Temporal lobe (tissue), 2 donors: ENCODE measurements around the genes SMARCC2, RNF41, CS and BAZ2A.

- RAMPAGE, long total RNA = no peak
Measured at GRCh38 chr12:56188508-56189033, 712 bp downstream of the SMARCC2 start.

DNA sequence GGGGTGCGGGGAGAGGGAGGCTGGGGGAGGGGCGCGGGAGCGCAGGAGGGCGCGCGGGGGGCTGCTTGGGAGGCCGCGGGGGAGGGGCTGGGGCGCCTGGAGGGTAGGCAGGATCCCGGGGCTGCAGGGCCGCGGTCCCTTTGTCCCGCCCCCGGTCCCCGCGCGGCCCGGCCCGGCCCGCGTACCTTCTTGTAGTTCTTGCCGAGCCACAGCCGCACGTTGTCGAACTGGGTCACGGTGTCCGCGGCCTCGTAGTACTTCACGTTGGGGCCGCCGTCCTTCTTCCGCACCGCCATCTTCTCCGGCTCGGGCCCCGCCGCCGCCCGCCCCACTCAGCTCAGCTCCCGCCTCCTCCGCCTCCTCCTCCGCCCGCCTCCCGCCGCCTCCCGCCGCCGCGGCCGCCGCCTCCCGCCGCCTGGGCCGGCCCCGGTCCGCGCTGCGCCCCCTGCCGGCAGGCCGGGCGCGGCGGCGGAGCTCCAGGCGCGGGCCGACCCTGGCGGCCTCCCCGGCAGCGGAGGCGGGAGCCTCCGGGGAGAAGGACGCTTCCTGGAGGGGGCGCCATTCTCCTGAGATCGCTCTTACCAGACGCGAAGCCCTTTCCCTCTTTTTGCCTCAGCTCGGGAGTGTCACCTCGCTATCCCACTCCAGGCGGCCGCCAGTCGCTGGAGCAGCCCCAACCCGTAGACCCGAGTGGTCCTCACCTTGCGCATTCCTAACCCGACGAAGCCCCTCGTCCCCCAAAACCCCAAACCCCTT, at the start of gene SMARCC2:
TSS of gene SMARCC2 (minus strand) at position 318 of the 756 bp plus-strand sequence.
- RAMPAGE, long total RNA = start-site peak on the minus strand centred at position 321 of the sequence, 38 bp wide, 471 and 190 reads in 2 replicates

DNA sequence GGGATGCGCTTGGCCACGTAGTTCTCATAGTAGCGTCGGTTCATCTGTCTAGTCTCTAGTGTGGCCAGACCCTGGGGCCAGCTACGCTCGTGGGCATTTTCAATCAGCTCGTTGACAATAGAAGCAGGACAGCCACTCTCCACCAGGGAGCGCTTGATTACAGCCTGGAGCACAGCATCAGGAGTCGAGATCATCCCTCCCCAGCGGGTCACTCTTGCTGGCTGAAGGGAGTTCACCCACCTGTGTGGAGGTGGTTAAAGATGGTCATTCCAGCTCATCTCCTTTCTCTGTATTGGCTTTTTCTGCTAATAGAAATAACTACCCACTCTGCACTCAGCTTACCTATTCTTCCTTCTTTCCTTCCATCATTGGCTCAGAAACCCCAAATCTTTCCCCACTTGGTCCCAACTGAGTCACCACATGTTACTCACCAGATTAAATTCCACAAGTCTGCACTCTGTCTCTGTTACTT, 15.1 kb downstream of the RNF41 start:
- RAMPAGE, long total RNA = no peak

DNA sequence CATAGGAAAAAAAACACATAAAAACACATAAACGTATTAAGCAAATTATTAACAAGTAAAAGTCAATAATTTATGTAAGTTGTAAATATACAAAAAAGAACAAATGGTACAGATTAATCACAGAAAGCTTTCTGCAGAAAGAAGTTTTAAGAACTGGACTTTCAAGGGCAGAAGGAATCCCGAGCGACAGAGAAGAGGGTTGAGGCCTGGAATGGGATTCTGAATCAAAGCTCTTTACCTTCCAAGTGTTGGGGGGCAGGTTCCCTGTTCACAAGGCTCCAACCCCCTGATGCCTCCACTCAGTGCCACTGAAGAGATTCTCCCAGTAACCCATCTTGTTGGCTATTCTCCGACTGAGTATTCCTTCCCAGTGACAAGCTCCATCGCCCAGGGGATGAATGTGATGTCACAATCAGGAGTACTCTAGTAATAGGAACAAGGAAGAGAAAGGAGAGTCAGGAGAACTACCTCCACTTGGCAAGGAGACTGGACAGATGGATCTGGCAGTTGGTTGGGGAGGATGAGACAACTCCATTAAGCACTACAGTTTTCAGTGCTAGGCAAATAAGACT, 5.4 kb downstream of the RNF41 start:
- RAMPAGE, long total RNA = no peak

DNA sequence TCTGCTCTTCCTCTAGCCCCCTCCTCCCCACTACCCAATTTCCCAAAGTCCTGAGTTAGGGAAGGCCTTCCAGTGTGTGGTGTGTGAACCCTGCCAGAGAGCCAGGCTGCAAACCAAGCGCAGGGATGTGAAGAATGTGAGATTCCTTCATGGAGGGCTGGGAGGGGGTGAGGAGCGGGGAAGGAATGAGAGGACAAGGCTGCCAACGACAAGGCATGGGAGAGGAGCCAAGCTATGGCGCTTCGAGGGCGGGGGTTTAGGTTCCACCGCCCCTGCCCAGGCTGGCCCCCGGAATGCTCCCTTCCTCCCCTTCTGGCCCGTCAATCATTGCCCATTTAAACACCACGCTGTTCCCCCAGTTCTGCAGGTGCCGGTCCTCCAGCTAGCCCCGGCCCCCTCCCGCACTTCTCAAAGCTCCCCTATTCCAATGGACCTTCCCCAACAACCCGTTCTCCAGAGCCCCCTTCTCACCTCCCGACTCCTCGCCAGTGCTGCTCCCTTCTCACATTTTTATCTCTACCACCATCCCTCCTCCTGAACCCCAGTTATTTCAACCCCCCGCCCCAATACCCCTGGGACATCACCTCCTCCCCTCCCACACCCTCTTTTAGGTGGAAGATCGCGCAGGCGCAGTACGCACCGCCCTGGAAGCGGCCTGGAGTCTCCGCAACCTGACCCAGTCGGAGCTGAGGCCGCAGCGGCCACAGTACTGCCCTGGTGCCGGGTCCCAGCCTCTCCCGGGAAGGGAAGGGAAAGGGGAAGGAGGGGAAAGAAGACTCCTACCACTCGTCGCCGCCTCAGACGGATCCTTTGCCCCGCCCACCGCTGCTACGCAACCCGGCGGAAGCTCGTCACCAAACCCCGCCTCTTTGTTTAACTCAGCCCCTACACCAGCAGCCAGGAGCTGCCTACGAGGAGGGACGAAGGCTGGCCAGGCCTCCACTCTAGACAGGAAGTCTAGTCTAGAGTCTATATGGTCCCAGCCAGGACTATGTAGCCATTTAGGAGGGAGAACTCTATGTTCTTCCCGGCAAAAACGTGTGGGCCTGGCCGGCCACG, at the start of gene RNF41:
TSS of gene RNF41 (minus strand) at position 803 of the 1,059 bp plus-strand sequence.
- RAMPAGE, long total RNA = start-site peak on the minus strand centred at position 781 of the sequence, 87 bp wide, 200 and 74 reads in 2 replicates

- RAMPAGE, long total RNA = no peak
Measured at GRCh38 chr12:56240944-56241816, 11.3 kb downstream of the SLC39A5 start.

- RAMPAGE, long total RNA = start-site peak on the minus strand at chr12:56300297-56300342, 160 and 27 reads in 2 replicates
Measured at GRCh38 chr12:56299753-56300454, at the start of gene CS. CS (minus strand) TSS chr12:56300330.

DNA sequence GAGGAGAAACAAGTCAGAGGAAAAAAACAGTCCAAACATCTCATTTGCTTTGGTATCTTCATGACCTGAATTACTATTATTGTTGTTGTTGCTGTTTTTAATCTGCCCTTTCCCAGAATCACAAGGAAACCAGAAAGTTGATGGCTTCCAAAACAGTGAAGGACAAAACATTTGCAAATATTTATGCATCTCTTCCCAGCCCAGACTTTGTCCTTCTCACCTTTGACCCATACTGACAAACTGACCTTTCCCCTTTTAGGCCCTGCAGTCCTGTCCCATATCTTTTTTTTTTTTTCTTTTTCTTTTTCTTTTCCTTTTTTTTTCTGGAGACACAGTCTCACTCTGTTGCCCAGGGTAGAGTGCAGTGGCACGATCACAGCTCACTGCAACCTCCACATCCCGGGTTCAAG, 1.9 kb upstream of the APOF start:
- RAMPAGE, long total RNA = no peak

- RAMPAGE, long total RNA = no peak
Measured at GRCh38 chr12:56424673-56425282, 24.4 kb downstream of the TIMELESS start.

DNA sequence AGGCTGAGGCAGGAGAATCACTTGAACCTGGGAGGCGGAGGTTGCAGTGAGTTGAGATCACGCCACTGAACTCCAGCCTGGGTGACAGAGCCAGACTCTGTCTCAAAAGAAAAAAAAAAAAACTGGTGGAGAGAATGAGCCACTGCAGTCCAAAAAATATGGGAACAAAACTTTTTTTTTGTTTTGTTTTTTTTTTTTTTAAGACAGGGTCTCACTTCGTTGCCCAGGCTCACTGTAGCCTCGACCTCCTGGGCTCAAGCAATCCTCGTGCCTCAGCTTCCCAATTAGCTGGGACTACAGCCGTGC, 3.7 kb upstream of the SPRYD4 start:
- RAMPAGE, long total RNA = no peak

DNA sequence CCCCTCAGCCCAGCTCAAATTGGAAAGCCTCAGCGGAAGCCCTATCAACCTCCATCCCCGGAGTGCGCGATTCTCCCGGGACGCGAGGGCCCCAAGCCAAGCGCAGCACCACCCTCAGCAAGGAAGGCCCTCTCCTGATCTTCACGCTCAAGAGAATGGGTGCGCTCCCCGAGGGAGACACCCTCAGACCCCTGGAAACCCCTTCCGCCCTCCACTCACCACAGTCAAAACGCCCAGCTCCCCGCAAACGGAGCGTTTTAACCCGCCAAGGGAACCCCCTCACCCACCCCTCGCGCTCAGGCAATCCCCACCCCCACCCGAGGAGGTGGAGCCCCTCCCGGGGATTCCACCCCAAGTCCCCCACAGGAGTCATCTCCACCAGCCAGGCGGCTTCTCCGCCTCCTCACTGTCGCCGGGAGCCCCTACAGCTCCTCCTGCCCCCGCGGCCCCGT, 645 bp downstream of the BAZ2A start:
- RAMPAGE, long total RNA = no peak

DNA sequence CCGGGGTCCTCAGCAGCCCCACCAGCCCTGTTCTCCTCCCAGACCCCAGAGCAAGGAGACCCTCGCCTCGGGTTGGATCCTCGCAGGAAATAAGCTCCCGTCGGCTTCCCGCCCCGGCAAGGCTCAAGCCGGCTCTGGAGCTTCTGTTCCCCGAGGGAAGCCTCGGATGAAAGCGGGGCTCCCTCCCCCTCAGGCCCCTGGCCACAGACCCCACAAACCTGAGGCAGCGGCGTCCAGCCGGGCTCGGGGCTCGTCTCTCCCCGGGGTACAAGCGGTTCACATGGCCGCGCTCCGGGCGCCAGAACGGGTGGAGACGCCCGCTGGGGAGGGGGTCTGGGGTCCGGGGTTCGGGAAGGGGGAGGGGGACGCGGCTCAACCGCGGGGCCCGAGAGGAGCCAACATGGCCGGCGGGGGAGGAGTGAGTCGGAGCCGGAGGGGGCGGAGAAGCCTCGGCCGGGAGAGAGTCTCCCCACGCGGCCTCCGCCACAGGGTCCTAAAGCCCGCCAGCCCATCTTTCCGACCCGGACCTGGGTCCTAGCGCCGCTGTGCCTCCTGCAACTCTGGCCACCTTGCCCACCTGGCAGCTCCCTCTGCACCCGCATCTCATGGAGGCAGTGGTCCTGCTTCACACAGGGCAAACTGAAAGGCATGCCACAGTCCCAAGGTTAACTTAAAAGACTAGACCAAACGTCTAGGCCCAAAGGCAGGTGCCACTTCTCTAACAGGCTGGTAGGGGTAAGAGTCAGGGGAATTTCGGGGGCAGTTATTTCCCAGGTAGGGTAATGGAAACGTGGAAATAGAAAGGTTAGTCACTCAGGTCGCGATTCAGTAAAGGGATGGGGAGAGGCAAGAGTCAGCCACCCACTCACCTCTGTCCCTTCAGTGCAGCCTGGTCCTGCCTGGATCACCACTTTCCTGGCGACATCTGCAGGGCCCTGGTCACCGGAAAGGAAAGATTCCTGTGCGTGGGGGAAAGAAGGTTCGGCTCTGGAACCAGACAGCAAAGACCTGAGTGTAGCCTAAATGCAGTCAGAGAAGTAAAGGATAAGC, at the start of gene BAZ2A:
TSS of gene BAZ2A (minus strand) at position 420 of the 1,050 bp plus-strand sequence.
- RAMPAGE, long total RNA = no peak

- RAMPAGE, long total RNA = no peak
Measured at GRCh38 chr12:56635821-56636277, 5.7 kb upstream of the BAZ2A start.

DNA sequence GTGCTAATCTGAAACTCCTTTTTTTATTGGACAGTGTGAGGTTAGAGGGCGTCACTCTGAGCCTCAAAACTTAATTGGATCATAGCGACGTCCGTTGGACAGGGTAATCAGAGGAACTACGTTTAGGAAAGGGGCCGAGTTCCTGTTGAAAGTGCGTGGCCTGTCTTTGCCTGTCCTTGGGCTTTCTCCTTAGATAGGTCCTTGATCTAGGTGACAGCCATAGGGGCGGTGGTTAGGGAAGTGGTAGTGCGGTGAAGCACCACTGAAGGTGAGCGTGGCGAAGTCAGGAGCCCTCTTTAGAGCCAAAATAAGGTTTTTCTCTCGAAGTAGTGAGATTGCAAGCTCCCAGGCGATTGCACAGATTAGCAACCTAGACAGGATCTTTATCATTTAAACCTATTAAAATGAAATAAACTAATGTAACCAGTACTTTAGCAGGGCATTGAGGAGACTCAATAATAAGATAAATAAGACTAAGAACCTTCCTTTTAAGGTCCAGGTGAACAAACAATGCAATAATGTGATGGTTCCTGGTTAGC, 427 bp upstream of the ATP5F1B start:
- RAMPAGE, long total RNA = no peak

DNA sequence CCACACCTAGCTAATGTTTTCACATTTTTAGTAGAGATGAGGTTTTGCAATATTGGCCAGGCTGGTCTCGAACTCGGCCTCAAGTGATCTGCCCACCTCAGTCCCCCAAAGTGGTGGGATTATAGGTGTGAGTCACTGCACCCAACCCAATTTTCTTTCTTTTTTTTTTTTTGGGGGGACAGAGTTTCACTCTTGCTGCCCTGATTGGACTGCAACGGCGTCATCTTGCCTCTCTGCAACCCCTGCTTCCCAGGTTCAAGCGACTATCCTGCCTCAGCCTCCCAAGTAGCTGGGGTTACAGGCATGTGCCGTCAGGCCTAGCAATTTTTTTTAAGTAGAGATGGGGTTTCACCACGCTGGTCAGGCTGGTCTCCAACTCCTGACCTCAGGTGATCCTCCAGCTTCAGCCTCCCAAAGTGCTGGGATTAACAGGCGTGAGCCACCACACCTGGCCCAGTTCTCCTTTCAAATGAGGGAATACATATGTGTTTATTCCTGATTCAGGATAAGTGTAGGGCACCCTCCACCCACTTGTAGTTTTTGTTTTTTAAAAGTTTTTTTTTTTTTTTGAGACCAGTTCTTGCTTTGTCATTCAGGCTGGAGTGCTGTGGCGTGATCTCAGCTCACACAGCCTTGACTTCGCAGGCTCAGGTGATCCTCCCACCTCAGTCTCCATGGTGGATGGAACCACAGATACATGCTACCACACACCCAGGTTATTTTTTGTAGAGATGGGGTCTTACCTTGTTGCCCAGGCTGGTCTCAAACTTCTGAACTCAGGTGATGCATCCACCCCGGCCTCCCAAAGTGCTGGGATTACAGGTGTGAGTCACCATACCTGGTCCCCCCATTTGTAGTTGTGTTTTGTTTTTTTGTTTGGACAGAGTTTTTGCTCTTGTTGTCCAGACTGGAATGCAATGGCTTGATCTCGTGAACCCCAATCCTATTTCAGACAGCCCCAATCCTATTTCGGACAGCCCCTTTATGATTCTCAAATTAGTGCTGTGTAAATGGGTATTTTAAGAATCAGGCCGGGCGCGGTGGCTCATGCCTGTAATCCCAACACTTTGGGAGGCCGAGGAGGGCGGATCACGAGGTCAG, 7.5 kb downstream of the PTGES3 start:
- RAMPAGE, long total RNA = no peak

DNA sequence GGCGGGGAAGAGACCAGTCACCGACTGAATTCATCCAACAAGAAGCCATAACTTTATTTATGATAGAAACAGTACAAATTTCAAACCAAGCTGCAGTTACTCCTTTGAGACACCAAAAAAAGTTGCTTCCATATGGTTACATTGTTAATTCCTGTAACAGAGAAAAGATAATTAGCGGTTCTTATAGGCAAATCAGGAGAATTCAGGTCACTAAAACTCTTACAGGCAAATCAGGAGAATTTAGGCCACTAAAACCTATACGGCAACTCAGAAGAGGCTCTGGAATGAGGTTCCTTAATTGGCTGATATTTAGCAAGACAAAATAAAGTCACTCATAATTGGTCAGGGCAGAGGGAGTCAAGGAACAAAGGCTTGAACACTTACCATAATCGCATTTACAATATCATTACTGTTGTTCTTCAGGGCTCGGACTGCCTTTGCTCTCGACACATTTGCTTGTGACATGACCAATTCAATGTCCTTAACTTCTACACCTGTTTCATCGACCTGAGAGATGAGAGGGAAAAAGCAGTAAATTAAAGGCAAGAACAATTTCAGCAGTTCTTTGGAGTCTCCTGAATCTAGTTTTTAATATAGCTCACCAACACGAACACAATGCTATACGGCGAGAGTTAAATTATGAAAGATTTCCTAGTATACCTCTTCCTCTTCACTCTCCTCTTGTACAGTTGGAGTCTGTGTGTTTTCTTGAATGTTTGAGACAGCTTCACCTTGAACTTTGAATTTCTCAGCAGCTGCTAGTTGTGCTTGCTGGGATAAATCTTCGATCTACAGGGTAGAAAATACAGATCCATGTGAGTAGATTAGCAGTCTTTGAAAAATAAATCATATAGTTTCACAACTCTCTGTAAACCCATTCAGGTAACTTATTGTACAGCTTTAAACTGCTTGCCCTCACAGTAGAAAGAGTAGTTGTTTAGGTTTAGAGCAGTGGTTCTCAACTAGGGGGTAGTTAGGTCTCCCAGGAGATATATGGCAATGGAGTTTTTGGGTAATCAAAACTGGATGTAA, 12.4 kb downstream of the NACA start:
- RAMPAGE, long total RNA = no peak

GRCh38 chr12:56714126-56714576, 10.9 kb downstream of the NACA start:
- RAMPAGE, long total RNA = no peak

GRCh38 chr12:56715492-56716471, 9.3 kb downstream of the NACA start:
- RAMPAGE, long total RNA = no peak

- RAMPAGE, long total RNA = no peak
Measured at GRCh38 chr12:56985679-56986094, 8.6 kb upstream of the GPR182 start.

DNA sequence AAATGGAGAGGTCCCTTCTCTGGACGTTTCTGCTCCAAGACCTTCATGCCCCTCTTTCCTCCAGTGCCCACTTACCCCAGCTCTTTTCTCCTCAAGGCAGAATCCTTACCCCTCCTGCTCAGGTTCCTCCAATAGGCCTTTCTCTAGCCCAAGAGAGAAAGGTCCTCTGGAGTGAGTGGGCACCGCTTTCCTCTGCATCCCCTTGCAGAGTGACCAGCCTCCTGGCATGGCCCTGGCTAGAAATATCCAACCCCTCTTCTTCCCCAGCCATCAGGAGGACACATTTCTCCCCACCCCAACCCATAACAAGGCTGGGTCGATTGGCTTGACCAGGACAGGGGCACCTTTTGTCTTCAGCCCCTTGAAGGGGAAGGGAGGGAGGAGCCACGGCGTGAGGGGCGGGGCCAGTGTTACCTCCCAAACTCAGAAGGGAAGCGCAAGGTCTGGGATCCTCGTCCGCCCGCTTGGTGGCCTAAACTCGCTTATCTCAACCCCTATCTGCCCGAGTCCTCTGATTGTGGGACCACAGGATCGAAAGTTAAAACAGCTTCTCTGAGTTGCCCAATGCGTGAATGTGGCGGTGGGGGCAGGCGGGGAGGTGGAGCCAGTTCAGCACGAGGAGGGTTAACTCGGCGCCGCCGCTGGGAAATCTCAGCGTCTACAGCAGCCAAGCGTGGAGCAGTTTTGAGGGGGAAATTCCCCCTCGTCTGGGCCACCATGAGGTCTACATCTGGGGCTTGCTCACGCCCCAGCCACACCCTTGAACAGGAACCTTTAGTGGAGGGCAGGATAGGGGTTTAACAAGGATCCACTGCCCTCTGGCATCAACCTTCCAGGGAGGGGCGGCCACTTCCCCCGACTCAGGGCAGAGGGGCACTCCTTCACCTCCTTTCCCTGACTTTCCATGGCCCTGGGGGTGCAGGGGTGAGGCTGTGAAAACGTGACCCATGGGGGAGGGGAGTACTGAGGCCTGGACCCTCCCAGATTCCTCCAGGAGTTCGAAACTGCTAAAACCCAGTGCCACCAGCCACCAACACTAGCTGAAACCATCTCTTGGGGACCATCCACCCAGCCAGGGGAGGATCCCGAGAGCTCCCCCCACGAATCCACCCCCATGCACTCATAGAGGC, 829 bp downstream of the STAT6 start:
- RAMPAGE, long total RNA = no peak